MCF 10A (cell line): ENCODE data around the gene KLF9.

GRCh38 chr9:69996987-69997447 lies 46.6 kb upstream of the MAMDC2 start:
- PRO-cap, result no peak
- RRBS, result no CpG with 5 or more reads among the region's 3 CpGs

DNA sequence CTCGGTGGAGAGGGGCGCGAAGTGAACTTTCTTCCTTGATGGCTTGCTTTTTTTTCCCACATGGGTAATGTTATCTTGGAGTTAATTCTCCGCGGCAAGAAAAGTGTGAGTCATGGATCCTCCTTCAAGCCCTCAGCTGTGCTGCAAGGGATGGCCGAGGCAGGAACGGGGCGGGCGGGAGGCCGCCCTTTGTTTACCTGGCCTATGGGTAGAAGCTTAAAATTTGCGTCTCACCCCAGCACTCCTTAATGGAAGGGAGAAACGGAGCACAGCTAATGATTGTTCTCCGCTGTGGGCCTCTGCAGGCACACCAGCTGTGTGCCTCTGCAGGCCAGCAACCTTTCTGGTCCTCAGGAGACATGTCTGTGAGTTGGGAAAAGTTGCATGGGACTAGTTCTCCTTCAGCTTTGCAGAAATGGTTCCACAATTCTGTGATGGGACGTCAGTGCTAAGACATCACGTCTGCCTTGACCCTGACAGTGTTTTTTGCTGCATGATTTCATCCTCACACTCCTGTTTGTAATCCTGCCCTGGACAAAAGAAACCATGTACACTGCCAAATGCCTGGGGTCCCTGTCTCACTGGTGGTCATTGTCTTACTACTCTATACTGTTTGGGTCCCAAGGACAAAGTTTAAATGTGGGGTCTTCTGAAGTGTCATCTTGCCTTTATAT lies 1.2 kb downstream of the MAMDC2 start:
- PRO-cap, result no peak
- RRBS, result no CpG with 5 or more reads among the region's 15 CpGs

DNA sequence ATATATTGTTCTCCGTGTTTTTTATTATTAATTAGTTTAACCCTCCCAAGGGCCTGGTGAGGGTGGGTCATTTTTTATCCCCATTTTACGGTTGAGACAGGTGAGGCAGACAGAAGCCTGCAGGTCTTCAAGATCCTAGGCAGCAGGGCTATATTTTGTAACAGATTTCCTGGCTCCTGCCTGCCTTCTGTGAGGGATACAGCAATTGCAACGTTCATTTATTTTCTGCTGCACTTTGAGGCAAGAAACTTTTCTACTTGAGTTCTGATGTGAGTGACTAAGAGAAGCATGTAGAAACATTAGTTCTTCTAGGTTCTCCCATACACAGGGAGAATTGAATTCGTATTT lies 14.8 kb downstream of the MAMDC2 start:
- PRO-cap, result no peak
- RRBS, result no CpG with 5 or more reads among the region's 4 CpGs

- PRO-cap, result bidirectional peak, plus-strand start at chr9:70080012, minus-strand start at chr9:70079910
- RRBS, result no CpG with 5 or more reads among the region's 4 CpGs
Observed at GRCh38 chr9:70079669-70080277, 36.1 kb downstream of the MAMDC2 start.

DNA sequence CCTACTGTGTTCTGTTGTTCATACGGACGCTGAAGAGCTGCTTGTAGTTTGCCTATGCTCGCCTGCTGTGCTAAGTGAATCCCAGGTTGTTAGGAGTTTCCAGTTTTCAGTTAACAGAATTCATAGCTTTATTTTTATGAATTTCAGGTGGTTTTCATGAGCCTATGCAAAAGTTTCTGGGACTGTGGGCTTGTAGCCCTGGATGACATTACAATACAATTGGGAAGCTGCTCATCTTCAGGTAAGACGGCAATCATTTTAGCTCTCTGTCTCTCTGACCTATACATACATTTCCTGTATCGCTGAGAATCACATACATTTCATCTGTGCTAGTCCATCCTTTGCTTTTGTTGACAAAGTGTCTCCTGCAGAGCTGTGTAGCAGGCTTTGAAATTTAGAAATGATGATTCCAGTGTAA lies 90.2 kb upstream of the SMC5 start:
- PRO-cap, result no peak
- RRBS, result no CpG with 5 or more reads among the region's 5 CpGs

DNA sequence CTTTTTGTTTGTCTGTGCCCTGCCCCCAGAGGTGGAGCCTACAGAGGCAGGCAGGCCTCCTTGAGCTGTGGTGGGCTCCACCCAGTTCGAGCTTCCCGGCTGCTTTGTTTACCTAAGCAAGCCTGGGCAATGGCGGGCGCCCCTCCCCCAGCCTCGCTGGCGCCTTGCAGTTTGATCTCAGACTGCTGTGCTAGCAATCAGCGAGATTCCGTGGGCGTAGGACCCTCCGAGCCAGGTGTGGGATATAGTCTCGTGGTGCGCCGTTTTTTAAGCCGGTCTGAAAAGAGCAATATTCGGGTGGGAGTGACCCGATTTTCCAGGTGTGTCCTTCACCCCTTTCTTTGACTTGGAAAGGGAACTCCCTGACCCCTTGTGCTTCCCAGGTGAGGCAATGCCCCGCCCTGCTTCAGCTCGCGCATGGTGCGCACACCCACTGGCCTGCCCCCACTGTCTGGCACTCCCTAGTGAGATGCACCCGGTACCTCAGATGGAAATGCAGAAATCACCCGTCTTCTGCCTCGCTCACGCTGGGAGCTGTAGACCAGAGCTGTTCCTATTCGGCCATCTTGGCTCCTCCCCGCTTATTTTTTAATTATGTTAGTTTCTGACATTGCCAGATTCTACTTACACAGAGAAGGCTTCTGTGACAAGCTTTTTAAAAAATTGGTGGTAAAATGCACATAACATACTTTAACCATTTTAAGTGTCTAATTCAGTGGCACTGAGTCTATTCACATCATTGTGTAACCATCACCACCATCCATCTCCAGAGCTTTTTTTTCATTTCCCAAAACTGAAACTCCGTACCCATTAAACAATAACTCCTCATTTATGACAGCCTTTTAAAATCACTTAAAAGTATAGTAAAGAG lies 54.0 kb upstream of the SMC5 start:
- PRO-cap, result no peak
- RRBS, result no CpG with 5 or more reads among the region's 27 CpGs

GRCh38 chr9:70414246-70414721 lies at the start of gene KLF9:
TSS of gene KLF9 (minus strand) at chr9:70414657.
- PRO-cap, result bidirectional peak, plus-strand start at chr9:70414480, minus-strand start at chr9:70414313
- RRBS, result no CpG with 5 or more reads among the region's 14 CpGs

DNA sequence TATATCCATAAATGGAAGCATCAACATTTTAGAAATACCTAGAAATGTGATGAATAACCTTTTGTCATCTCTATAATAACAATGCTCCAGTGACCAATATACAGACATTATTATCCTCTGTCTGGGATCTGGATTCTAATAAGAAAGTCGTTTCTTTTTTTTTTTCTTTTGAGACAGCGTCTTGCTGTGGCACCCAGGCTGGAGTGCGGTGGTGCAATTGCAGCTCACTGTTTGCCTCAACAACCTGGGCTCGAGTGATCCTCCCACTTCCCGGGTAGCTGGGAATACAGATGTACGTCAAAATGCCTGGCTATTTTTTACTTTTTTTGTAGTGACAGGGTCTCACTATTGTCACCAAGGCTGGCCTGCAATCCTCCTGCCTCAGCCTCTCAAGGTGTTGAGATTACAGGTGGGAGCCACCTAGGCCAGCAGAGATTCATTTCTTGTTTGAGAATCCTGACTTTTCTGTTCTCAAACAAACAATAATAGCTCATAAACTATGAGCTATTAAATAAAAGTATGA lies 215.8 kb downstream of the TRPM3 start:
- PRO-cap, result no peak
- RRBS, result no CpG with 5 or more reads among the region's 6 CpGs

DNA sequence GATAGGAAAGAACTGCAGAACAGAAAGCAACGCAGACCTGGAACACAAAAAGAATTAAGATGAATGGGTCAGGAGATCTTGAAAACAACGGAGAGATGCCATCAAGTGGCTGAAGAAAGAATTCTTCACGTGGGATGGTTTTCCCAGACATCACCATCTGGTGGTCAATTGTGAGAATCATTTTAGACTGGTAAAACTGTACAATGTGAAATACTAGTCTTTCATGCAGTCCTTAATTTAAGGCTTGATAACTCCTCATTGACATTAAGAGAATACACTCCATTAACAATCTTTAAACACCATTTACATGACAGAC lies 128.3 kb upstream of the TRPM3 start:
- PRO-cap, result no peak
- RRBS, result no CpG with 5 or more reads among the region's 3 CpGs

DNA sequence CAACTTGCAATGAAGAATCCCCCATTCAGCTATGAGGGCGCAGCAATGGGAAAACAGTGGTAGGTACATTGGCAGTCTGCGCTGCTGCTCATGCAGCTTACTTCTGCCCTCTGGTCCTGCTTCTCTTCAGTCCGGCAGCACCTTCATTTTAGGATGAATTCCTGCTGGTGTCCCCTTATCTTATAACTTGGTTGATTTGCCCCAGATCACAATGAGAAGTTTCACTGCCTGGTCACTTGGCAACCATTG lies 26.4 kb upstream of the CEMIP2 start:
- PRO-cap, result no peak
- RRBS, result no CpG with 5 or more reads among the region's 3 CpGs

- PRO-cap, result no peak
- RRBS, result no CpG with 5 or more reads among the region's 7 CpGs
Observed at GRCh38 chr9:72154298-72155221, 5.3 kb downstream of the GDA start.

DNA sequence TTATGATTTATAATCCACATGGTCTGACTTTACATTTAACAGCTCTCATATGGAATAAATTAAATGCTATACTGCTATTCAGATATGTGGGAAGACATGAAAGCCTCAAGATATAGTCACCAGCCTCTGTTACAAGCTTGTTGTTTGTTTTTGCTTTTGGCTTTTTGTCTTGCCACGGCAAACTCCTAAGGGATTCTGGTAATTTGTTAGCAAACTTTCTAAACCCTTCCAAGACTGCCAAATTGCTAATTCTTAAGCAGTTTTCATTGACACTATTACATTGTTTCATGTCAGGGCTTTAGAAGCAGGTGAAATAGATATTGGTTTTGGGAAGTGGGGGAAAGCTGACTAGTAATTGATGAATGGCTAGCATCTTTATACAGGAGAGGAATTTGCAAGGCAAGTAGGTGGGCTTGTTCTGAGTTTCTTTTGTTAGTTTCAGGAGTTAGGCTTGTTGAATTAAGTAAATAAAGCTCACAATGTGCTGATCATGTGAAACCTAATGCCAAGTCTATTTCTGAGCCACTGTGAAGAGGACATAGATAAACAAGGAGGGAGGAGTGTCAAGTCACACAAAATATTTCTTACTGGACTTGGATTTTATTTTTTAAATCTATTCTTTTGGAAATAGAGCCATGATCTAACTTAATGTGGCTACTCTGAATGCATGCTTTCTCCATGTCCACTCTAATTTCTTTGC lies 19.8 kb downstream of the GDA start:
- PRO-cap, result no peak
- RRBS, result no CpG with 5 or more reads among the region's 1 CpG

GRCh38 chr9:72306617-72307080 lies 58.4 kb downstream of the ZFAND5 start:
- PRO-cap, result no peak
- RRBS, result no CpG with 5 or more reads among the region's 1 CpG

DNA sequence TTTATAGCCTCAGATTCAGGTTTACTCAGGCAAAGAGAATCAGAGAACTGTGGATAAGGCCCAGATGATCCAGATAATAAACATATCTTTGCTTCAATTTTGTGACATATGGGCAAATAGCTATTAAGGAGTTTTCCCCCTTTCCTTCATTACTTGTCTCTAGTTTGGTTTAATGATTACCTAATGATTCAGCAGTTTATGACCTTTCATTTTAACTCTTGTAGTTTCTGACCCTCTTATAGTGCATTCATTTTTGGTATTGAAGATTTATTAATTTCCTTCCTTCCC lies 60.5 kb upstream of the TMC1 start:
- PRO-cap, result no peak

DNA sequence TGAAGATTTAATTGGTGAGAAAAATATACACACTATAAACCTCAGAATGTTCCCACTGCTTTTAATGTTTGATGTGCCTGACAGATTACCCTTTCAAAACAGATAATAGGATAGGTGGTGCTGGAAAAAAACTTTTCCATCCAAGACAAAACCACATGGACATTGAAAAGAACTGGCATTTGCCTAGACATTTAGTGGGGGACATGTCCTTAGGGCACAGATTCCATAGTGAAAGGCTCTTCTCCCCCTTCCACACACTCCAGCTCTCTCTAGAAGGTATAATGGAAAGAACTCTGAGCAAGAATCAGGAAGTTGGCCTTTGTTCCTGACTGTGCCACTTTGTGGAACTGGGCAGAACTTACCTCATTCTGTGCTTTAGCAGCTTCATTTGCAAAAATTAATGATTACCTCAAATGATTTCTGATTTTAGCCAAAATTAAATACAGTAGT lies 43.1 kb downstream of the TMC1 start:
- PRO-cap, result no peak

- PRO-cap, result no peak
Observed at GRCh38 chr9:72946719-72947542, 5.9 kb downstream of the ALDH1A1 start.

DNA sequence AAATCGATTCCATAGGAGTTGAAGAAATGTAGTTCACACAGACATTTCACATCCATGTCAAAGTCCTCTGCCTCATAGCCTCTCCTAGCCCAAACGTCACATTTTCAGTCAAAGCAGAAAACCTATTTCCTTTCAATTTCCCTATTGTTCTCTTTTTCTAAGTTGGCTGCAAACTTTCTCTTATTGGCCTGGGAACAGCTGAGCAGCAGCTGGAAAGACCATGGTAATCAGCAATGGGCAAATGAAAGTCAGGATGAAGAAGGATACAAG lies 3.8 kb downstream of the ALDH1A1 start:
- PRO-cap, result no peak
- RRBS, result no CpG with 5 or more reads among the region's 2 CpGs

DNA sequence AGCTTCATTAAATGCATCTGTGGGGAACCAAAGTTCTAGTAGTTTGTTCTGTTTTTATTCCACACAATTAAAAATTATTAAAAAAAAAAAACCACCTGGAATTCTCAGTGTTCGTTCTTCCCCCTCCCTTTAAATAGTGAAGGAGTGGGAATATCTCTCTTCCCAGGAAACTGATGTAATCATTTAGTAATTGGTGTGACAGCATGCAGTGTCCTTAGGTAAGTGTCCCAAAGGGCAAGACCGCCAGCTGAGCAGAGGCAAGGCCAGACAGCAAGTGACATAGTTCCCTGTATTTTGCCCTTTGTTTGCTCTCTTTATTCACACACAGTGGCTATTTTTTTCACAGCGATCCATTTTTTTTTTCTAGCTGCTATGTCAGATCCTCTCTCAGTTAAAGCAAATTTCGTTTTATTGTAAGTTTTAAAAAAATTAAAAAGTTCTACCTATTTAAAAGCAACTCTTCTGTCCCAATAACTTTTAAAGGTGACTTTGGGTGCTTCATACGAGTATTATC lies 98.0 kb upstream of the ALDH1A1 start:
- PRO-cap, result no peak
- RRBS, result no CpG with 5 or more reads among the region's 5 CpGs

- PRO-cap, result no peak
- RRBS, result no CpG with 5 or more reads among the region's 4 CpGs
Observed at GRCh38 chr9:73061017-73061485, 90.6 kb upstream of the ANXA1 start.

GRCh38 chr9:73164979-73165785 lies 13.5 kb downstream of the ANXA1 start:
- PRO-cap, result no peak
- RRBS, result no CpG with 5 or more reads among the region's 6 CpGs